Cardiac ventricle fibroblast (primary cell): ENCODE results near the genes CFAP57 and ARTN.

DNA sequence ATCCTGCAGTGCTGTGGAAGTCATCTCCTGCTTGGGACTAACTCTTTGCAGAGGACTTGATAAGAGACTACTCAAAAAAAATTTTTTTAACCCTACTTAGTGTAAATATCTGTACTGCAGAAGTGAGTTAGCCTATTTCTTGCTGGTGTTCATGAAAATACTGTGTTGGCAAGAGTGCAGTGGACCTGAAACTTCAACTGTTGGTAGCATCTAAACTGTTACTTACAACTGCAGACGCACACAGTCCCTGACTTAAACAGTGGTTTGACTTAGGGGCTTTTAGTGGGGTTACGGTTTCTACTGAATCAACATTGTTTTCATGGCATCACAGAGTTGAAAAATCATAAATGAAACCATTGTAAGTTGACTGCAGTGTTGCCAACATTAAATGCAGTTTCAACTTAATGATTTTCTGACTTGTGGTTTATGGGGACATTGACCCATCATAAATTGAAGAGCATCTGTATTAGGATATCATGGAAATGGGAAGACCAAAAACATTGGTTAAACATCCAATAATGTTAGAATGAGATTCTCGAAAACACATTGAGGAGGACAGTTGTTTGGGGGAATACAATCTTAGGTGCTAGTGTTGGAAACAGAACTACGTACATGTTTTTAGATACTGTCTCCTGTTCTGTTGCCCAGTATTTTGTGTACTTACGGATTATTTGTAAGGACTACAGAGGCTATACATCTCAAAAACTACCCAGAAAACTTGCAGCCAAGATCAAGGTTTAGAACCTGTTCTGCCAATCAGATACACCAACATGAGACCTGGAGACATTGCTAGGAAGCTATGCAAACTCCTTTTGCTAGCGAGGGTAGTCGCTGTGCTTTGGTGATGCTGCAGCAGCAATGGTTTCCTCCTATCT, 21.4 kb downstream of the YBX1 start:
- RAMPAGE, long total RNA: no peak

DNA sequence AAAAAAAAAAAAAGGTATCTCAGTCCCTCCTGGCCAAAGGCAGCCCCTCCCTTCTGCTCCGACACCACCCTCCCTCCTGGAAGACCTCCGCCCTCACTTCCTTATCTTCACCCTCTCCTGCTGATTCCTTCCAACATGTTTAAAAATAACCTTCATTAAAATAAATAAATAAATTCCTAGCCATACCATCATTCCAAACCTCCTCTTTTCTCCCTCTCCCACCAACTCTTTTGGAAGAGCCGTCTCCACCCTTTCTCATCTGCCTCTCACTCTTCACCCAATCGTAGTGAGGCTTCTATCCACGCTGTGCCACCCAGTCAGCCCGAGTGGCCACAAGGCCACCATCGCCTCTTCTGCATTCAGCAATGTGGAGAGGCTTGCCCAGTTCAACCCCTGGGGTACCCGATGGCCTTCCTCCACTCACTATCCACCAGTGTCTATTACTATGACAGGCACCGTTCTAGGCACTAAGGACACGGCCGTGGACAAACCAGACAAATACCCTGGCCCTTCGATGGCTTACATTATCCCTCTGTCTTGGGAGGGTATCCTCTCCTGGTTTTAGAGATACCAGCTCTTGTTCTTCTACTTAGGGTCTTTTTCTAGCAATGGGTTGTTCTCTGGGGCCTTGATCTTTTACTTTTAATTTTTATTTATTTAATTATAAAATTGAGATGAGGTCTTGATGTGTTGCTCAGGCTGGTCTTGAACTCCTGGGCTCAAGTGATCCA, 18.5 kb downstream of the SLC2A1 start:
- RAMPAGE, long total RNA: no peak

DNA sequence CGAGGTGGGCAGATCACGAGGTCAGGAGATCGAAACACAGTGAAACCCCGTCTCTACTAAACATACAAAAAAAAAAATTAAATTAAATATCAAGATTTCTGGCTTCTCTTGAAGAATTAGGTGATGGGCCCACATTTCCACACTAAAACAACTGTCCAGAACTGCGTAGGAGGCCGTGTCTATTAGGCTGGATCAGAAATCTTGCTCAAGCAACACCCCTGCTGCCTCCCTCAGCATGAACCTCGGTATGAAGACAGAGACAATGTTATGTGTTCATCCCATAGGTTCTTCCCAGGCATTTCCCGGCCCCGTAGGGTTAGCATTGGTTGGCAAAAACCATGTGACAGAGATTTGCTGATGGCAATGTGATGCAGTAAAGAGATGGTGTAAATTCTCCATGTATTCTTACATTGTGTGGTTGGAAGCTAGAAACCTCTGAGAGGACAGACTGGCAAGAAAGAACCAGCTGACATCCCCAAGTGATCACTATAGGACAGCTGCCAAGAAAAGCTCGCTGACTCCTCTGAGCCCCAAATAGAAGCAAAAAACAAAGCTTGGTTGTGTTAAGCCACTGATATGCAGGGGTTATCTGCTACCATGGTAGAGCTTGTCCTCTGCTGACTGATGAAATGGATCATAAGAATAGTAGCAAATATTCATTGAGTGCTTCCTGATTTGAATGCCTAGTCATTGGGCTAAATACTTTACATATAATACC, 10.1 kb upstream of the CFAP144 start:
- RAMPAGE, long total RNA: no peak

- RAMPAGE, long total RNA: no peak
These were observed at the start of gene CFAP57 for GRCh38 chr1:43171811-43173040. CFAP57 (plus strand) TSS chr1:43172330.

DNA sequence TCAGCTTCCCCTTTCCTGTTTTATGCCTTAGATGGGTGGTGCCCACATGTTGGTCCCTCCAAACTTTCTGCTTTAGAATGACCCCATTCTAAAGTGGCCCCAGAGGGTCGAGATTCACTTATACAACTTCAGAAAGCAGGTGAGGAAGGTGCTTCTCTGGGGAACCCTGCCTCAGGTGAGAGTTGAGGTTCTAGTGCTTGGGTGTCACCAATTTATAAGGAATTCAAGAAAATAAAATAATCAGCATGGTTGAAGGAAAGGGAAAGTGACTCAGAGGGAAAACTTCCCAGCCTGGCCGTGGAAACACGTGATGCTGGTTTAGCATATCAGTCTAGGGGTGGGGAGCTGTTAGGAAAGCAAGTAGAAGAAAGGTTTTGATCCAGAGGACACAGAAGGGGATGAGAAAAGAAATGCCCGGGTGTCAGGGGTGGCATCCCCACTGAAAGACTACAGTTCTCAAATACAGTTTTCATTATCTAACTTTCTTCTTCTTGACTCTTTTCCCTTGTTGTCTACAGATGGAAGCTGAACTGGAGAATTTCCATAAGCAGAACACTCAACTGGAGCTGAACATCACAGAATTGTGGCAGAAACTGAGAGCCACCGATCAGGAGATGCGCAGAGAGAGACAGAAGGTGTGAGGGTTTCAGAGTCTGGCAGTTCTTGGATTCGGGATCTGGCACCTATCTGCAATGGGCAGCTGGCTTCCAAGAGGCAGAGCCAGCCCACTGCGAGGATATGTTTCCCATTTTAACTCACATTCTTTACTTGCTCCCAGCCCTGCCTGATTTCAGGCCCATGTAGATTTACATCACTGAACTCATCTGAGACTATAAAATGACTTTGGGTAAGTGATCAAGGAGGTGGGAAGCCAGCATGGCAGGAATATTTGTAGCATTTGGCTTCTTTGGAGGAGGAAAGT, 37.5 kb upstream of the TMEM125 start:
- RAMPAGE, long total RNA: no peak

DNA sequence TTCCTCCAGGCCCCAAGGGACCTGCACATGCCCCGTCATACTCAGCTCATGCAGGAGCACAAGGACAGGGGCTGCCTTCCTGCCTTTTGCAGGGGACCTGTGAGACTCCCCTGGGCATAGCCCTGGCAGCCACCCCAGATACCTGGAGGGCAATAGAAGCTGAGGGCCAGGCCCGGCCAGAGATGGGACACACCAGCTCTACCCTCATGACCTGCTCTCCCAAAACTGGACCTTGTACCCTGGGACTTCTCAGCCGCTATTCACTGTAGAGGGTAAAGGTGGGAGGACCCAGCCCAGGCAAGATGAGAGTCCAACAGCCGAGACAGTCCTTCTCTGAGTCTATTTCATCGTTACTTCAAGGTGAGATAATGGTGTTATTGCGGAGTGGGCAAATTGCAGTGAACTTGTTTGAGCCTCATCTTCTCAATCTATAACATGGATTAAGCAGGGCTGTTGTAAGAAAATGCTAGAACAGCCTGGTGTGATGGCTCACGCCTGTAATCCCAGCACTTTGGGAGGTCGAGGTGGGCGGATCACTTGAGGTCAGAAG, 7.8 kb downstream of the C1orf210 start:
- RAMPAGE, long total RNA: no peak

- RAMPAGE, long total RNA: no peak
These were observed 6.4 kb upstream of the TIE1 start for GRCh38 chr1:43294275-43294964.

DNA sequence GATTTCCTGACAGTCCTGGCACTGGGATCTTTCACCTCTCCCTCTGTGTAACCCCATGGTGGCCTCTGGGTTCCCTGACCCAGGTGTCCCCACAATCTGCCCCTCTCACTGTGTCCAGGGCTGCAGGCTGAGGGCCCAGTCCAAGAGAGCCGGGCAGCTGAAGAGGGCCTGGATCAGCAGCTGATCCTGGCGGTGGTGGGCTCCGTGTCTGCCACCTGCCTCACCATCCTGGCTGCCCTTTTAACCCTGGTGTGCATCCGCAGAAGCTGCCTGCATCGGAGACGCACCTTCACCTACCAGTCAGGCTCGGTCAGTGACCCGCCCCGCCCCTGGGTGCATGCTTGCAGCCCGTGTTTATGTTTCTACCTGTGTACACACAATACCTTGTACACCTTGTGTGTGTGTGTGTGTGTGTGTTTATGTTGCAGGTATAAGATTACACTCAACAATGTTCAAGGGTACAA, 12.9 kb downstream of the TIE1 start:
- RAMPAGE, long total RNA: no peak

- RAMPAGE, long total RNA: no peak
These were observed 572 bp downstream of the CDC20 start for GRCh38 chr1:43359413-43359693.

GRCh38 chr1:43381811-43382613, 7.6 kb downstream of the MED8 start:
- RAMPAGE, long total RNA: no peak

- RAMPAGE, long total RNA: no peak
These were observed 2.3 kb downstream of the MED8 start for GRCh38 chr1:43387265-43387716.

- RAMPAGE, long total RNA: no peak
These were observed 5.5 kb downstream of the HYI start for GRCh38 chr1:43448095-43448783.

DNA sequence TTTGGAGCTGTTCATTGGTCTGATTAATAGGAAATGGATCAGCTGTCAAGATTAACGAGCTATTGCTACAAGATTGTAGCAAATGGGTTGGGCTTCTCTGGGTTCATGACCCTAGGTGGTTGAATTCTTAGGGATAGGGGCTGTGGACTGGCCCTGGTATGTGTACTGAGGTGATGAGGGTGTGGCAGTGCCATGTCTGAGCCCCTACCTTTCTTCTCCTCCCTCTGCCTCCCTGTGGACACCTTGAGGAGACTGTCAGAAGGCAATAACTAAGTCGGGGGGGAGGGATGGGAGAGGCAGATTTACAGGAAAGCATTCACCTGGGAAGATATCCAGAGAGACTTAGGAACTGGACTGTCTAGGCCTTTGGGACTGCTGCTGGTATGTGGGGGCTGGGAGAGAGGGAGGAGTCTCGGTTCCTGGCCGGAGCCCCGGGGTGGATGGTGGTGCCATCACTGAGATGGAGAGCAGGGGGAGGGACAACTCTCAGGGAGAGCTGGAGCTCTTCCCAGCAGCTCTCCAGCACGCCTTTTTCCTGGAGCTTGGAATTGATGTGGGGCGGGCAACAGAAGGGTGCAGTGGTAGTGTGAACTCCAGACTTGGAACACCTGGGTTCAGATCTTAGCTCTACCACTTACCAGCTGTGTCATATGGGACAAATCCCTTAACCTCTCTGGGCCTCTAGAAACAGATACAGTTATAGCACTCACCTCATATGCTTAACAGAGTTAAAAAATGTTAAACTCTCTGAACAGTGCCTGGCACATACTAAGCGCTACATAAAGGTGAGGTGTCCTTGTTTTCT, 22.1 kb downstream of the PTPRF start:
- RAMPAGE, long total RNA: no peak

DNA sequence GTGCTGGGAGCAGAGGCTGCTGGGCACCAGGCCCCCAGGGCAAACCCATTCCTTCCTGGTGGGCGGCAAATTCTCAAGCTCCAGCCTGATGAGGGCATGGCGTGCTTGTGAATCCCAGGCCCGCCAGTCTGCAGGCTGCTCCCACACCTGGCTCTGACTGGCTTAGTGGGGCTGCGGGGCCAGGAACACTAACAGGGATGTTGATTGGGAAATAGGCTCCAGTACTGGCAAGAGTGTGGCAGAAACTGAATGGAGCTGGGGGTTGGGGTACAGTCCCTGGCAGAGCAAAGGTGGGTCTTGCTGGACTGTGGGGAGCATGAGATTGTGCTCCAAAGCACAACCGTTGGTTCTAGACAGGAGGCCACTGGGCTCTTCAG, 47.6 kb downstream of the PTPRF start:
- RAMPAGE, long total RNA: no peak

DNA sequence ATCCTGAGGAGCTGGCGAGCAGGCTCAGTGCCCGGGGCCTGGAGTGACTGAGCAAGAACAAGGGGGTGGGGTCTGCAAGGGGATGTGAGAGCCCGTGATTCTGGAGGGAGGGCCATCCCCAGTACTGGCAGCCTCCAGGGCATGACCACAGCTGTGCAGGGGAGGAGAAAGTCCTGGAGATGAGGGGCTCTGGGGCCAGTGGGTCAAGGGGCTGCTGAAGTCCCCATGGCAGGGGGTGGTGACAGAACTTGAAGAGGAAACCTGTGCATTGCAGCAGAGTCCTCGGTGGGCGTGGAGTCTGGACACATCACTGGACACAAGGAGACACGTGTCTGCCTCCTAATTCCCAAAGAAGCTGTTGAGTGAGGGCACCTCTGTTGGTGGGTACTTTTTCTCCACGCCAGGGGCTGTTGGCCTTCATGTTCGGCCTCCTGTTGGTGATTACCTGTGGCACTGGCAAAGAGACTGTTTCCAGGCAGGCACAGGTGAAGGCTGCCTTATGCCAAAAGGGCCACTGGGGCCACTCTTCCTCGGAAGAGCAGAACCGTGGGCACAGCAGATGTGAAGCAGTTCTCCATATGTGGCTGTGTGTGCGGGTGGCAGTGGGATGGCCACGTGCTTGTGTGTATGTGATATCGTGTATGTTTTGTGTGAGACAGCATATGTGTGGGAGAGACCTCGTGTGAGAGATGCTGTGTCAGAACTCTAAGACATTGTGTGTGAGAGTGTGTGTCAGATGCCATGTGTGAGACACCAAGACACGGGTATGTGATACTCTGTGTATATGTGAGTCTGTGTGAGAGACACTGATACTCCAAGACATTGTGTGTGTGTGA, 53.6 kb upstream of the KDM4A start:
- RAMPAGE, long total RNA: no peak

GRCh38 chr1:43708722-43709335, 1.5 kb downstream of the ST3GAL3 start:
- RAMPAGE, long total RNA: no peak

- RAMPAGE, long total RNA: no peak
These were observed 111.7 kb upstream of the ARTN start for GRCh38 chr1:43821711-43822491.

GRCh38 chr1:43932886-43934099, at the start of gene ARTN:
ARTN (plus strand) TSS chr1:43933801.
- RAMPAGE, long total RNA: no peak

DNA sequence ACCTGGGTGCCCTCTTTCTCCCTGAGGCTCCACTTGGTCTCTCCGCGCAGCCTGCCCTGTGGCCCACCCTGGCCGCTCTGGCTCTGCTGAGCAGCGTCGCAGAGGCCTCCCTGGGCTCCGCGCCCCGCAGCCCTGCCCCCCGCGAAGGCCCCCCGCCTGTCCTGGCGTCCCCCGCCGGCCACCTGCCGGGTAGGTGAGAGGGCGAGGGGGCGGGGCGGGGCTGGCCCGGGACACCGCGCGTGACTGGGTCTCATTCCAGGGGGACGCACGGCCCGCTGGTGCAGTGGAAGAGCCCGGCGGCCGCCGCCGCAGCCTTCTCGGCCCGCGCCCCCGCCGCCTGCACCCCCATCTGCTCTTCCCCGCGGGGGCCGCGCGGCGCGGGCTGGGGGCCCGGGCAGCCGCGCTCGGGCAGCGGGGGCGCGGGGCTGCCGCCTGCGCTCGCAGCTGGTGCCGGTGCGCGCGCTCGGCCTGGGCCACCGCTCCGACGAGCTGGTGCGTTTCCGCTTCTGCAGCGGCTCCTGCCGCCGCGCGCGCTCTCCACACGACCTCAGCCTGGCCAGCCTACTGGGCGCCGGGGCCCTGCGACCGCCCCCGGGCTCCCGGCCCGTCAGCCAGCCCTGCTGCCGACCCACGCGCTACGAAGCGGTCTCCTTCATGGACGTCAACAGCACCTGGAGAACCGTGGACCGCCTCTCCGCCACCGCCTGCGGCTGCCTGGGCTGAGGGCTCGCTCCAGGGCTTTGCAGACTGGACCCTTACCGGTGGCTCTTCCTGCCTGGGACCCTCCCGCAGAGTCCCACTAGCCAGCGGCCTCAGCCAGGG, 2.7 kb downstream of the ARTN start:
- RAMPAGE, long total RNA: no peak

- RAMPAGE, long total RNA: no peak
These were observed 595 bp downstream of the CCDC24 start for GRCh38 chr1:43992035-43992353.